Vein endothelial cell (primary cell): Measurements from ENCODE around the genes PLEKHA3 and UBE2E3.

DNA sequence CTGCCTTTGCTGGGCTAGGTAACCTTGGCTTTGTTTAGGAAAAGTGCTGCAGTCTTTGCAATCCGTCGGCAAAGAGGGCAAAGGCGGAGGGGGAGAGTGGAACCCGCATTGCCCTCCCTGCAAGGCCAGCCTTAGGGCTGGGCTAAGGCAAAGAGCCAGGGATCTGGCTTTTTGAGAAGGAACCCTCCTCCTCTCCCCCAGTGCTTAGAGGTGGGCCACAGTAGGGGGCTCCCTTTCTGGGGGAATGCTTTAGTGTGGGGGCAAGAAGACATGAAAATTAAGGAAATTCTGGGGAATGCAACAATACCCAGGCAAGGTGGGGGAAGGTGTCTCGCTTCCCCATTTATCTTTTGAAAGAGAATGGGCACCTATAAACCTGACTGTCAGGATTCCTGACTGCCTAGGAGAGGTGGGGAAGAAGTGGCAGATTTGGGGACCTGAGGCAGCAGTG lies 1.5 kb downstream of the HOXD10 start:
- CAGE, long polyA plus RNA = no peak

DNA sequence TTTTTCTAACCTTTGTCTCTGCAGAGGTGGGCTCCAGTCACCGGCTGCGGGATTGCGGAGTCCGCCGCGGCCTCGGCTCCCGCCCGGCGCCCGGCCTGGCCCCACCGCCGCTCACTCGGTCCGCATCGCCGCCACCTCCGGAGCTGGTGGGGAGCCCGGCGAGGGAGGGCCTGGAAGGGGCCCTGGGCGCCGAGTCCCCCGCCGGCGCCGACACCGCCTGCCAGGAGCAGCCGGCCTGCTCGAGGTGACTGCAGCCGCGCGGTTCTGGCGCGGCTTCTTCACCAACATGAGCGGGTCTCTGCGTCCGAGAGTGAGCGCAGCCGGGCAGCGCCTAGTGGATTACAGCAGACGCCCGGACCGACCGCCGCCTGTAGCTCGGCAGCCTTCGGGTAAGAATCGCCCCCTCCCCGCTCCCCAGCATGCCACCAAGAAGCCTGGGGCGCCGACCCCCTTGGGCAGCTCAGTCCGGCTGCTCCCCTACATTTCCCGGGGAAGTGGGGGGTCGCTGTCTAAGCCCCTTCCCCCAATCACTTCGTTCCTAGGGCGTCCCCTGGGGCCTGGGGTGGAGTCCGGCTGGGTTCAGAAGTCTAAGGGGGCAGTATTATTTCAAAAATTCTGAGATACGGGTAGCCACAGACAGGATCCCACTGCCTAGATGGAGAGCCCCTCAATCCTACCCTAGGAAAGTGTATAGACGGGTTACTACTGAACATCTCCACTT lies 7.3 kb downstream of the HOXD8 start:
- CAGE, long polyA plus RNA = start-site peak on the minus strand centred at position 473 of the sequence, 77 bp wide, 32 and 21 reads in 2 replicates

- CAGE, long polyA plus RNA = no peak
These were observed 10.4 kb downstream of the MTX2 start for GRCh38 chr2:176279626-176280157.

- CAGE, long polyA plus RNA = no peak
These were observed 58.9 kb downstream of the MTX2 start for GRCh38 chr2:176328005-176328768.

DNA sequence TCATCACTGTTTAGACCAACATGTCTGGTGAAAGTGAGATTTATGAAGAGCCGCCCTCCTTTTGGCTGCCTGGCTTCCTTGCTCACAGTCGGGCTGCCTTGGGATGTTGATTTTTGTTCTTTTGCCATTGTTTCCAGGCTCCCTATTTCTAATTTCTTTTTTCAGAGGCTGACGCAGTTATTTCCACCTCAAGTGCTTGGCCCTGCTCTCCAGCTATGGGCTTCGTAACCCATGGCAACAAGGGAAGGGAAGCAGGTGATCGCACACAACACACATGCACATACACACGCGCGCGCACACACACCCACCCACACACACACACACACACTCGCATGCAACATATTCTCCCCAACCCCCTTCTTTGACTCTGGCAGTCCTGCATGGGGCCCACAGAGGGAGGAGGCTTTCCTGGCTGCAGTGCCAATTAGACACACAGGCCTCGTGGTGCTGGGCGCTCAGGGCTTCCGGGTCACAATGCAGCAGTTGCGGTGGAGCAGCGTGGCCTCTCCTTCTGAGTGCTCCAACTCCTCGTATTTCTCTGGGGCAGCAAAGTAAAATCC lies 296.7 kb downstream of the MTX2 start:
- CAGE, long polyA plus RNA = no peak

GRCh38 chr2:177233805-177234720 lies 21.5 kb downstream of the HNRNPA3 start:
- CAGE, long polyA plus RNA = no peak

DNA sequence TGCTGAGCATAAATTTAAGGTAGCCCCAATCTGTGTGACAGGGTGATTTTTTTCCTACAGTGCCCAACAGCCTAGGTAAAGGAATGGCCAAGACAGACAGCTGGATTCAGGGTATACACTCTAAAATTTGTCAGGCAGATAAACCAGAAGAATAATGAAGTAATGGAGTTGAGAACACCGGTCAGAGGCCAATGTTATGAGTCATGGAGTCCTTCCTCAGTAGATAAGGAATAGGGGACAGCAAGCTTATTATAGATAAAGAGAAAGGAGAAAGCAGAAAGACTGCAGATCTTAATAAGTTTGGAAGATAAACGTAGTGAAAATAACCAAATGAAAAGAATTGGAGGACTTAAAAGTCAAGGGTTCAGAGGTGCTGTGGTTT lies 63.5 kb upstream of the NFE2L2 start:
- CAGE, long polyA plus RNA = no peak

DNA sequence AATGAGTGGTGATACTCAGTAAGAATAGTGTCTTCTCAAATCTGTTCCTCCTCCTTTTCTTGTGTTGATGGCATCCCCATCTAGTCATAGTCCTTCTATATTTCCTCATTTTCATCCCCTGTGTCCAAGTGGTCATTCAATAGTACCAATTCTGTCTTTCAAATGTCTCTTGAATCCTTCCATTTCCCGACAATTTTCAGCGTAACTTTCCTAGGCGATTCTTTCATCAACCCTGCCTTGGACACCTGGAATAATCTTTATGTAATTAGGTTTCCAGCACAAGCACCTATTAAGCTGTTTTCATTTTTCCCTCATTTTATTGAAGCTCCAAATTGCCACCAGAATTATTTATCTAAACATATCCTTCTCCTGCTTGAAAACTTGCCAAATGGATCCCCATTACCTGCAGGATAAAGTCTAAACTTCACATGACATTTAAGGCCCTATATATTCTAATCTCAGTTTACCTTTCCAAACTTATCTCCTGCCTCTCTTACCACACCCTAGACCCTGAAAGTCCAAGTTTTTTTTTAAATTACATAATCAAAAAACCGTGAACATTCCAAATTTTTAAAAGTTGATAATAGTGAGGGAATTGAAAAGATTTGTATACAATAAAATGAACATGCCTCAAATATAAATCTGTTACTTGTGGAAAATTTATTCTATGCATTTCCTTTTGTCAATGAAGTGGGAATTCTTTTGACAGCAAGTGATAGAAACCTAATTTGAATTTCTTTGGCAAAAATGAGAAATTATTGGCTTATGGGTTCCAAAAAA lies 50.4 kb upstream of the AGPS start:
- CAGE, long polyA plus RNA = no peak

- CAGE, long polyA plus RNA = no peak
These were observed 99.7 kb downstream of the PDE11A start for GRCh38 chr2:177972927-177973148.

- CAGE, long polyA plus RNA = no peak
These were observed 36.3 kb downstream of the PRKRA start for GRCh38 chr2:178414382-178415351.

- CAGE, long polyA plus RNA = no peak
These were observed at the start of gene PLEKHA3 for GRCh38 chr2:178479944-178480945. Gene PLEKHA3 (plus strand): TSS chr2:178480457.

- CAGE, long polyA plus RNA = no peak
These were observed 155.1 kb downstream of the PLEKHA3 start for GRCh38 chr2:178635271-178635773.

DNA sequence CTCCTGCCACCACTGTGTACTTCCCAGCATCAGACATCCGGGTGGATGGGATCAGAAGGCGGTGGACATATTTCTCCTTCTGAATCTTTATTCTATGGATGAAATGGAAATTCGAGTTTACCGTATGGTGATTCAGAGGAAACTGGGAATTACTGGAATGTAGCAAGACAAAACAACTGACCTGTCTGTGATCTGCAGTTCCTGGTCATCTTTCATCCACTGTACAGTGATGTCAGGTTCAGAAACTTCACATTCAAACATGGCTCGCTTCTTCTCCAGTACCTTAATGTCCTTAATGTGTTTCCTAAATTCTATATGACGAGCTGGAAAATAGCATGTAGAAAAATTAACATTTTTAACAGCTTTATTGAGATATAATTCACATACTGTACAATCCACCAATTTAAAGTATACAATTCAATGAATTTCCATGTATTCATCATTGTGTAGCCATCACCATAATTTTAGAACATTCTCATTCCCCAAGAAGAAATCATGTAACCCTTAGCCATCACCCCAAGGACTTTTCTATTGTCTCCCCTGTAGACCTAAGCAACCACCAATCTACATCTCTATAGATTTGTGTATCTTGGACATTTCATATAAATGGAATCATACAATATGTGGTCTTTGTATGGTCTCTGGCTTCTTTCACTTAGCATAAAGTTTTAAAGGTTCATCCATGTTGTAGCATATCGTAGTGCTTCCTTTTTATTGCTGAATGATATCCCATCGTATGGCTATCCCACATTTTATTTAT lies 39.2 kb downstream of the TTN start:
- CAGE, long polyA plus RNA = no peak

- CAGE, long polyA plus RNA = no peak
These were observed 12.3 kb downstream of the TTN start for GRCh38 chr2:178794770-178795429.

DNA sequence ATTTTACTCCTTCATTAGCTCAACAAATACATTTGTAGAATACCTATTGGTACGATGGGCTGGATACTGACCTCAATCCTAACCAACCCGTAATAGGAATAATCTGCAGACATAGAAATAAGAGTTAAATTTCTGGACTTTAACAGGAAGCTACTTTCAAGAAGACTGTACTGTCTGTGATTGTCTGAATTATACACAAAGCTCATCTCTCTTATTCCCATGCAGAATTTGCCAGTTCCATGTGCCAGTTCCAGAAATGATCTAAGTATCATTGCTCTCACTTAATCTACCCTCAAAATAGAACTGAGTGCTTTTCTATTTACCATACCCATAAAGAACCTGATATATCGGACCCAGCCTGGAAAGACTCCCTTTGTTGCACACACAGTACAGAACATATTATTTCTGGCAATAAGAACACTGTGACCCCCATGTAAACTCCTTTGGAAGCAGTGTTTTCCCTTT lies 102.2 kb upstream of the TTN start:
- CAGE, long polyA plus RNA = no peak

- CAGE, long polyA plus RNA = no peak
These were observed 115.7 kb downstream of the ZNF385B start for GRCh38 chr2:179745432-179746300.

DNA sequence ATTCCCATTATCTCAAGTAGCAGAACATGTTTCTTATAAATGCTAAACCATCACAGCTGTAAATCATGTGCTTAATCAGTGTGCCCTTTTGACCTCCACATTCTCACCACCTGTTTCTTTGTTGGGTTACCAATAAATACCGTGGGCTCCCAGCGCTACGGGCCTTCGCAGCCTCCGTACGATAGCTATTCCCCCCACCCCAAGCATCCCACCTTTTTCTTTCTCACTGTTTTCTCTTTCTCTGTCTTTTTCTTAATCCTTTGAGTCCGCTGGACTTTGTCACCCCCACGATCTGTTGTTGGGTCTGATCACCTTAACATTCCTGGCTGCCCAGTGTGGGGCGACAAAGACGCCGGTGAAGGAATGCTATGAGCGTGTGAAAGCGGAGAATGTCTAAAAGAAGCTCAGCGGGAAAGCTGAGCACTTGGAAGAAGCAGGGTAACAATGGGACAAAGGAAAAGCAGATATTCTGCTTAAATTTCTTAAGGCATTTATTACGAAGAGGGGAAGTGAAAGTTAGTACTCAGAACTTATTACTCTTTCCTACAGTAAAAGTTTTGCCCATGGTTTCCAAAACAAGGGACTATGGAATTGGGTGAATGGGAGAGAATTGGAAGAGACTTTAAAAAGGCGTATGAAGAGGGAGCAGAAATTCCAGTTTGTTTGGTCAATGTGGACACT lies 49.7 kb upstream of the CWC22 start:
- CAGE, long polyA plus RNA = no peak

DNA sequence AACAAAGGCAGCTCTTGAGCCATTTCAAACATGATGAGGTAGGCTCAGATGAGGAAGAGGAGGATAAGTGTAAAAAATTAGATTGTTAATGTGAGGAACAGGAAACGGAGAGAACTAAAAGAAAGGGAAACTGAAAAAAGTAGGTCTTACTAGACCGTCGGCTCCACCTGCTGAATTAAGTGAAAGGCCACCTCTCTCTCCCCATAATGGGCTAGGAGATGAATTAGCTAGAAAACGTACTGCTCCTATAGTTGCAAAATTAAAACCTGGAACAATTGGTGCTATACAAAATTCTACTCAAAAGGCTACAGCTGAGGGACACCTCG lies 50.2 kb upstream of the CWC22 start:
- CAGE, long polyA plus RNA = no peak

DNA sequence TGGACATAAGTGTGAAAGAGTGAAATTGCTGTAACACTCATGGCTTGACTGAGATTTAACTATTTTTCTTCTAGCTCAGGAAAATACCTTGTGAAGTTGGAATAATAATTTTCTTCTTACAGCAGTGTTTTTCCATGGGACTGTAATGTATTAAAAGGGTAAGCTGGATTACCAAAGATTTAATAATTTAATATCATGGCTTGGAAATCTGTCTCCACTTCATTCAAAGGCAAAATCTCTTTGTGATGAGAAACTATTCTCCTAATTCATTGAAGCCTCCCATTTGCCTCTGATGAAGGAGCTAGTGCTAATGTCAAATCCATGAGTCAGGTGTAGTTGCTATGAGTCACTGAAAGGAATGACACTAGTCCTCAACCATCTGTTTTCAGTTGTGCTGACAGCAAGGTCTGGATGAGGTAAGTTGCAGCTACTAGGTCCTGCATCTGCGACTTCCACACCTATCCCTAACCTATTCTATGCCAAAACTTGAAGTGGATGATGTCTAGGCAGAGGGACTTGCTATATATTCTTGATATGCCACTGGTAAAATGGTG lies 324.0 kb upstream of the UBE2E3 start:
- CAGE, long polyA plus RNA = no peak

GRCh38 chr2:180979908-180981034 lies at the start of gene UBE2E3:
Gene UBE2E3 (plus strand): TSS chr2:180980605.
- CAGE, long polyA plus RNA = no peak